GM19239 (cell line): ENCODE data around the genes DCP1A and ACTR8.

- RRBS: no CpG with 5 or more reads among the region's 5 CpGs
Observed at GRCh38 chr3:53308049-53308603, 39.2 kb downstream of the DCP1A start.

DNA sequence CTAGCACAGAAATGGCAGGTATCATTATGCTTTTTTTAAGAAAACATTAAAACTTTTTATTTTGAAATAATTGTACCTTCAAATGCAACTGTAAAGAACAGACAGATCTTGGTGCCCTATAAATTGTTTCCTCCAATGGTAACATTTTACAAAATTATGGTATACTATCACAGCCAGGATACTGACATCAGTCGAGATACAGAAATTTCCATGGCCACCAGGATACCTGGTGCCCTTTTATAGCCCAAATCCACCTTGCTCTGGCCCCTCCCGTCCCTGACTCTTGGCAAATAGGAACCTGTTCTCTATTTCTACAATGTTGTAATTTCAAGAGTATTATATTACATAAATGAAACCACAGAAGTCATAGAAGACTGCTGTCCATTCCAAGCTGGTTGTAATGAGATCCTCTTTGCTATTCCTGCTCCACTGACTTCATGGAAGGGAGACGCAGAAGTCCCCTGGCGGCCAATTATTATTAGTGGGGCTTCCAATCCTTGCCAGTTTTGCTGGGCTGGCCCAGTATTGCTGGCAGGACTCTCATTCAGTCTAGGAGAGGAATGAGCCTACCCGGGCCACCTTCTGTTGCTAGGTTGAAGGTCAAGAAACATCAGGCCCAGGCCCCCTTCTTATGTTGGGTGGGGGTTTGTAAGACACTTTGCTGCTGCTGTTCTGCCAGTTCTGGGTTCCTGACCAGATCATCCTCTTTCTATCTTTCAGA is 26.7 kb downstream of the DCP1A start:
- RRBS: no CpG with 5 or more reads among the region's 5 CpGs

DNA sequence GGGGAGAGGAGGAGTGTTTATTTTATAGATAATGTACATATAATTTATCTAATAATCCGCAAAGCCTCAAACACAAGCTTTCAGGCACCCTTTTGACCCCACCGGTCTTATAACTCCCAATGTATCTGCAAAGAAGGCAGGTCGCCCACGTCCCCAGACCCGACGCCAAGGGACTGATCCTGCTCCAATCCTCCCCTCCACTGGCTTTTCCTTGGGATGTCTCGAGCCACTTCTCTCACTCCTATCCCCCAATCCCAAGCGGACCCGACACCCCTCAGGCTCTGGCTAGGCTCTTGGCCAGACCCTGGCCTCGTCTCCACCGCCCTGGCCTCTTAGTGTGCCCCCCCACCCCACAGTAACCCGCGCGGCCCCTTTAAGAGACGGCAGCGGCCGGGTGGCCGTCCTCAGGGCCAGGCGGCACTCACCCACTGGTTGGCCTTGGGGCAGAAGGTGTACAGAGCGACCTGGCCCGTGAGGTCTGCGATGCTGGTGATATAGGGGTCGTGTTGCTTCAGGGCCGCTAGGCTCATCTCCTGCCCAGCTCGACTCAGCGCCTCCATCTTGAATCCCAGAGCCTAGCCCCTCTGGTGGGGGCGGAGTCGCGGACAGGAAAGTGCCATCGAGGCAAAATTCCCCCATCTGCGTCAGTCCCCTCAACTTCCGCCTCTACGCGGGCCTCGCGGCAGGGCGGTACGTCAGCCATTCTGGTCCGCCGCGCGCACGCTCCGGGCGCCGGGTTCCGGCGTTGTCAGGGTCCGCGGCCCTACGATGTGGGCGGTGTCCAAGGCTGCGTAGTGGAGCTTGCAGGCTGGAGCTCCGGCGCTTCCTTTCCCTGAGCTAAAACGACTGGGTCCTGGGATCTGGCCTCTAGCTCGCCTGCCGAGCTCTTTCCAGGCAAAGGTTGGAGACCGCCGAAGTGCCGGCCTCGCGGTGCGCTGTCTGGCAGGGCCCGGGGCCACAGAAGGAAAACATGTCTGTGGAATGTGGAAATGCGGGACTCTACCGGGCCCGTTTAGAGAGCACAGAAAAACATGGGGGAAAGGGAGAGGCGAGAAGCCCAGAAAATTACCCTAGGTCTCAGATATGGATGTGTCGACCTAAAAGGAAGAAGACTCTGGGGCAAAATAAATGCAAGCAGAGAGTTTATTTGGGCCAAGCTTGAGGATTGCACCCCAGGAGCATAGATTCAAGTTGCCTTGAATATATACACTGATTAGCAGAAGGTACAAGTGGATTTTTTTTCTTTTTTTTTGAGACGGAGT is at the start of gene DCP1A:
Gene DCP1A (minus strand): TSS at position 586 of the 1,262 bp plus-strand sequence.
- RRBS: 1% methylated on average over 13 of the region's 71 CpGs

- RRBS: 4% methylated on average over 30 of the region's 56 CpGs
Observed at GRCh38 chr3:53495482-53496128, 1.2 kb downstream of the CACNA1D start.

DNA sequence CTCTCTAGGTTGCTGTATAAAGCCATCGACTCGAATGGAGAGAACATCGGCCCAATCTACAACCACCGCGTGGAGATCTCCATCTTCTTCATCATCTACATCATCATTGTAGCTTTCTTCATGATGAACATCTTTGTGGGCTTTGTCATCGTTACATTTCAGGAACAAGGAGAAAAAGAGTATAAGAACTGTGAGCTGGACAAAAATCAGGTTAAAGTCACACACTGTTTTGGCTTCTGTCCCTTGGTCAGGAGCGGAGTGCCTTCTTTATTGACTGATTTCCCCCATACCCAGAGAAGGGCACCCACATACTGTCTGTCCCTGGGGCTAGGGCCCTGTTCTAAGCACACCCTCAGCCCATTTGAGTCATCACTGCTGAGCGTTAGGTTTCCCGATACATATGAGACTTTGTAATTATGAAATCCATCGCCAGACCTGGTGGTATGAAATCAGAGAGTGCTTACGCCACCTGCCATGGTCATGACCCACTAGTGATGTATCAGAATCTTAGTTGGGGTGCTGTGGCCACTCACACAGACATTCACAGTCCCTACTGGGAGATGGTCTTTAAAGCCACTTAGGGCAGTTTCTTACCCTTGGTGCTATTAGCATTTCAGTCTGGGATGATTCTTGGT is 96.8 kb downstream of the CHDH start:
- RRBS: no CpG with 5 or more reads among the region's 11 CpGs

DNA sequence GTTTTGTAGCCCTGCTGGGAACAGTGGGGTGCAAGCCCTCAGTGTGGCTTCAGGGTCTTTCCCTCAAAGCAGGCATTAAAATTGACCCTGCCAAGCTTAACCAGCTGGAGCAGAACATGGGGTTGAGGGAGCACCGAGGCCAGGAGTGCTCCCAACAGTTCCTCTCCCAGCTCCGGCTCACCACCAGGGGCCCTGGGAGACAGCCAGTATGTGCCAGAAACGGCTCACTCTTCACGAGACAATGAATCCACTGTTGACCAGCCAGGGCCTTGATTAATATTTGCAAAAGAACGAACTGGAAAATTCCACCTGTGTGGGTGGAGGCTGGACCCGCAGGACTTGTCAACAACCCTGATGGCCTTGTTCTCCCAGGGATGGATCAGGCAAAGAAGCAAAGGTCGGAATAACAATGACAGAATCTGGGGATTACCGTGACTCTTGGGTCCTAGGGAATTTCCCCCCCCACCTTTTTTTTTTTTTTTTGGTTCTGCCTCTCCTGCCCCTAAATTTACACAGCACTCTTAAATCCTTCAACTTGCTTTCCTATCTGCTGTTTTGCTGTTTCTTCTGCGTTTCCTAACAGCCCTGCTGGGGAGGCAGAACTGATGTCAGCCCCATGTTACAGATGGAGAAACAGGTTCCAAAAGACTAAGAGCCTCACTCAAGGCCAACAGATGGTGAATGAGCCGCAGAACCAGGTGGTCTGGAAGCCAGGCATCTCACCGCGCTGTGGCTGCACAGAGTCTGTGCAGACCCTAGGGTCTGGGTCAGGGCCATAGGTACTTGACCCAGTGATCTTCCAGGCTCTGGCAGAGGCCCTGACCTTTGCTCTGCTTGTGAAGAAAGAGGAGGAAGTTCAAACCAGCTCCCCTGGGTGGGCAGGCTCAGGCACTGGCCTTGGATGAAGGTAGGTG is 3.2 kb downstream of the CHDH start:
- RRBS: no CpG with 5 or more reads among the region's 12 CpGs

GRCh38 chr3:53881514-53882604 is at the start of gene ACTR8:
Gene ACTR8 (minus strand): TSS chr3:53882152.
- RRBS: 2% methylated on average over 13 of the region's 73 CpGs

- RRBS: no CpG with 5 or more reads among the region's 26 CpGs
Observed at GRCh38 chr3:54122900-54123282, 539 bp downstream of the CACNA2D3 start.

DNA sequence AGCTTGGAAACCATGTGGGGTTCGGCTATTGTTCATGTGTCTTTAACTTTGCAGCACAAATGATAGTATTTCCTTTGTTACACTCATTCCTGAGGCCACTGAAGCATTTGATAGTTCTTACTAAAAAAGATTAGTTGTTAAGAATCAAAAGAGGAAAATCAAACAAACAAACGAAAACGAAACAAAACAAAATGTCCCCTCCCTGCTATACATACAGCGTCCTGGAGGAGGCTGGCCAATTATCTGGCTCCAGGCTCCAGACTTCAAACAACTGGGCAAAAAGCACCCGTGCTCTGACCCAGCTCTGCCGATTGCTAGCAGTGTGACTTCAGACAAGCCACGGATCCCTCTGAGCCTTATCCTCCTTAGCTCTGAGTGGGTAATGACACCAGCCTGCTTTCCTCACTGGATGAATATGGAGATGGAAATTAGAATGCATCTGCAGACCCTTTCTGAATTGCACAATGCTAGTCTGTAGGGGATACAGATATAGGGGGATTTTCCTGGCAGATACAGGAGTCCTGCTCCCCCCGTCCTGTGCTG is 121.2 kb downstream of the CACNA2D3 start:
- RRBS: no CpG with 5 or more reads among the region's 8 CpGs

DNA sequence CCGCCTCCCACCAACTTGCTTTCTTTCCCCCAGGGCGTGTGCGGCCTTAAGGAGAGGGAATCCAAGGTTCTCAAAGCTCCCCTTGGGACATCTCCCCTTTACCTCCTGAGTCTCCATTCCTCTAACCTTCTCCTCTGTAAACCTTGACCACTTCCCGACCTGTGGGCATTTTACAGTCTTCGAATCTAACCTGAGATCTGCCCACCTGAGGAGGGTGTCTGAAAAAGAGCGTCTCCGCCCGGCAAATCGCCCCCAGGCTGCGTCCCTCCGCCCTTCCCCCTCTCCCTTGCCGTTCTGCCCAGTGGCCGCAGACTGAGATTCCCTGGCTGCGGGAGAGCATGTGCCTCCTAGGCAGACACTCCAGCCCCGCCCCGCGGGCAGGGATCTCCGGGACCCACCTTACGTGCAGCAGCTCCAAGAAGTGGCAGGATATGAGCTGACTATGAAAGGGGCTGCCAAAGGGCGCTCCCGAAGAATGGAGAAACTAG is 2.6 kb upstream of the WNT5A start:
- RRBS: no CpG with 5 or more reads among the region's 21 CpGs

DNA sequence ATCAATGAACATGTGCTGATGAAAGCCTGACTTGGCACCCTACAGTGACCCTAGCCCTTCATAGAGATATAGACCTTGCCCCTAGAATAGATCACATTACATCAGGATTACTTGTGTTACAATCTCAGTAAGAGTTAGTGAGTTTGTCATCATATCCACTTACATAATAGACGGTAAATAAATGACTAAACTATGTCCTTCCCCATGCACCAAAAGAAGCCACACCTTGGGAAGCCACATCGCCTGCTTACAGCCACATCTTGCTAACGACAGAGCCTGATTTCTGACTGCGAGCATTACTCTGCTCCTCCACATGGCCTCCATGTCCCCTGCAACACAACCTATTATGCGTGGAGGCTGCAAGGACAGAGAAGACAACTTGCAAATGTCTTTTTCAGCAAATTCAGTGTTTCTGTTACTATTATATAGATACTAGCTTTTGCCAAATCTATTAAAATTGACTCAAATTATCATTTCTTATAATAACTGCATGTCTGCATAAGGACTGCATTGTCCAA is 110.7 kb upstream of the WNT5A start:
- RRBS: no CpG with 5 or more reads among the region's 5 CpGs

GRCh38 chr3:56621627-56622628 is 61.1 kb downstream of the TASOR start:
- RRBS: no CpG with 5 or more reads among the region's 7 CpGs

GRCh38 chr3:56681050-56681582 is 1.9 kb downstream of the TASOR start:
- RRBS: no CpG with 5 or more reads among the region's 3 CpGs

GRCh38 chr3:56800059-56801445 is 1.2 kb downstream of the ARHGEF3 start:
- RRBS: no CpG with 5 or more reads among the region's 21 CpGs

DNA sequence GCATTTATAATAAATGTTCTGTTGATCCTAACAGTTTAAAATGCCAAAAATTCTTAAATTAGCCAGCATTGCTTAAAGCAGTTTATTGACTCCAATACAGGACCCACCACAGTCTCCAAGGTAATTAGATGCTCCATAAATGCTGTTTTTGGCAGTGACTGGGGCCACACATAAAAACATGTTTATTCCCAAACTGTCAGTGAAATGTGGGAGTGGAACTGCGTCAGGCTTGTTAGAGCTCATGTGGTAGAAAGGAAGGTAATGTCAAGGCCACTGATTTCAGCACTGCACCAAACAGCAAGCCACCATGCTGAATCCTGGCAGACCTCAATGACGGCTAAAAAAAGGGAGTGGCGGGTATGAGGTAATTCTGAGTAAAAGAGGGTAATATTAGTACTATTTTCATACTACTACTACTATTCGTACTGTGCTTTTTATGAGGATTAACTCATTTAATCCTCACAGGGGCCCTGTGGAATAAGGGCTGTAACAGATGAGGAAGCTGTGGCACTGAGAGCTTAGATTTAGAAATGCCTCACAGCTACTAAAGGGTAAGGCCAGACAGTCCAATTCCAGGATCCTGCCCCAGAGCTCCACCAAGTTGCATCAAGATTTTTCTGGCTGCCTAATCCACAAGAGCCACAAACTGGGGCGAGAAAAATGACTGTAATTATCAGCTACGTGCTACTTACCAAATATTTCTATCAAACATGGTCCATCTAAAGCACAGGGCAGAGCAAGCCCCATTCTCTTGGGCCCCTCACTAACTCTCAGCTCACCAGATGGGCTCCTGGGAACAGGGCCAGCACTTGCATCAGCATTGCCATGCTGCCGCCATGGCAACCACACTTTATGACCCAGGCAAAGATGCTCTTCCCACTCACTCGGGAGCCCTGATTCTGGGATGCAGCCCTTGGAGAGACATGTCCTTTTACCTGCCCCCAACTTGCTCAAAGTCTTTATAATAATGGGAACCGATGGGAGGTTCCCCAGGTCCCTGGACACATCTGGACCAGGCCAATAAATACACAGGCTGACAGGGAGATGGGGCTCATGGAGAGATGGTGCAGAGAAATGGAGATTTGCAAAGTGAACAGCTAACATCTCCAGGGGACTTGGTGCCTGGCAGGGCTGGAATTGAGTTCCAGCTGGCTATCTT is 83.5 kb upstream of the SPATA12 start:
- RRBS: no CpG with 5 or more reads among the region's 9 CpGs

DNA sequence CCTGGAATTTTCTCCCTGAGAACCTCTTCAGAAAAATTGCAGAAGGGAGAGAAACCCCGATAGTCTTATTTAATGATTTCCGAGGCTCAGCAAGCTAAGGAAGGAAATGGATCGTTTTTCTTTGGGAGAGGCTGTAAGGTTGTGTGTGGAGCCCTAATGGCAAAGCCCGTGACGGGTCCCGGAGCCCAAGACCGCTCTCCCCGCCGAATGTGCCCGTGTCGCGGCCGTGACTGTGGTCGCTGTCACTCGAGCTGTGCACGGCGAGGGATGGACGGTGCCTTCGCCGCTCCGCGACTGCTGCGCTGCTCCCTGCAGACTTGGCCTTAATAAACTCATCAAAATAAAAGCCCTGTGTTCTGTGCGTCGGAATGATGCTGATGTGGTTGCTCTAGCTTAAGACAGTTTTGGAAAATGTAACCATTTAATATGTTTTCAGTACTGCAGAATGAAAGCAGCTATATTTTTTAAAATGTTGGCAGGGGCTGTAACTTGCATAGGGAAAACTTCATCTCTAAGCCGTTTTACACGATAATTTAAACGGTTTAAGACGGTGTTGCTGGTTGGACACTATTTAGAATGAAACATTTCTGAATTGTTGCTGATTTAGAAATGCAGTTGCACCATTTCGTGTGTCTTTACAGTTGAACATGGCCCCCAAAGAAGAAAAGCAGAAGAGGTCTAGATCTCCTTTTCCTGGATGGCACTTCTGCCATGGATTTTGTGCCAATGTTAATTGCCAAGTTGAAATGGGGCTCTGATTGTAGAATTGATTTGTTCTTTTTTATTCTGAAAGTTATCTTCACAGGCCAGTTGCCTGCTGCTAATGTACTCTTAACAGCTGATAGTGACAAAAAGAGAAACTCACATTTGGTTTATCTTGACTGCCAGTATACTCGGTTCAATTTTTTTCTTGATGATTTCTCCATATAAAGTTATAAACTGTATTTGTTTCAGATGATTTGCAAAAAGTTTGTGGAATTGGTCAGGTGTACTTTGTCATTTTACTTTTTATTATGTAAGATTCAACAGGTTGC is 1.1 kb downstream of the APPL1 start:
- RRBS: no CpG with 5 or more reads among the region's 31 CpGs

DNA sequence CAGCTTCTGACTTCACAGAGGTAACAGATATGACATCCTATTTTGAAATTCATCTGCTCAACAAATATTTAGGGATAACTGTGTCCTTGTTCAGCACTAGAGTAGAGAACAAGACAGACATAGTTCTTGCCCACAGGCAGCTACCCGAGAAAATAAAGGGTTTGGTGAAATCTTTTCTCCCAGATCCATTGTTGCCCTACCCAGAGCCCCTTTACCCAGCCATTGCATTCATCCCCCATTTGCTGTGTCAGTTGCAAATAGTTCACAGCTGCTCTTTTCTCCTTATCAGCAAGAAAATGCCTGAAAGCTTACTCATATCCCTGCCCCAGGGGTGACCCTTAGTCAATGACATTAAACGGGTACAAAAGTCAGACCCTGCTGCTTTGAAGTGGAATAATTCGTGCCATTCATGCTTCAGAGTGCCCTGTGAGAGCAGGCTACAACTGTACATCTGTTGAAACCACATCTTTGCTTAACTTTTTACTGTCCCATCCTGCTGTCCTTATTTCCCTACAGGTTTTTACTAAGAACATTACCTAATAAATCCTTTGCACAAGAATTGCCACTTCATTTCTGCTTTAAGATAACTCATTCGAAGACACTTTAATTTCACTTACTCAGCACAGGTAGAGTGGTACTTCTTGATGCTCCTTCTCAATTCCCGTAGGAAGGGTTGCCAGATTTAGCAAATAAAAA is 93.4 kb downstream of the DNAH12 start:
- RRBS: no CpG with 5 or more reads among the region's 5 CpGs

DNA sequence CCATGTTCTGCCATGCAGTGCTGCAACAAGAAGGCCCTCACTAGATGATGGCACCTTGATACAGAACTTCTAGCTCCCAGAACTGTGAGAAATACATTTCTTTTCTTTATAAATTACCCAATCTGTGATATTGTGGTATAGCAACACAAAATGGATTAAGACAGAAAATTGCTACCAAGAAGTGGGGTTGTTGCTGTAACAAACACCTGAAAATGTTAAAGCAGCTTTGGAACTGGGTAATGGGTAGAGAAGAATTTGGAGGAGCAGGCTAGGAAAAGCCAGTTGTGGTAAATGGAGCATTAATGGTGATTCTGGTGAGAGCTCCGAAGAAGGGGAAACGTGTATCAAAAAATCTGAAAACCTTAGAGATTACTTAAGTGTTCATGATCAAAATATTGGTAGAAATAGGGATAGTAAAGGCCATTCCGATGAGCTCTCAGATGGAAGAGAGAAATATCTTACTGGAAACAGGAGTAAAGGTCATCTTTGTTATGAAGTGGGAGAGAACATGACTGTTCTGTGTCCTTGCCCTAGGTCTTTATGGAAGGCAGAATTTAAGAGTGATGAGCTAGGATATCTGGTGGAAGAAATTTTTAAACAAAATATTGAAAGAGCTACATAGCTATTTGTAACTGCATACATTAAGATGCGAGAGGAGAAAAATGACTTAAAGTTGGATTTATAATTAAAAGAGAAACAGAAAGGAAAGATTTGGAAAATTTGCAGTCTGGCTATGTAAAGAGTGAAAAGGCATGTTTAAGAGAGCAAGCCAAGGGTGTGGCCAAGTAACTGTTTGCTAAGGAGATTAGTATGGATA is 27.0 kb downstream of the SLMAP start:
- RRBS: no CpG with 5 or more reads among the region's 4 CpGs

GRCh38 chr3:57860499-57861090 is 104.5 kb downstream of the SLMAP start:
- RRBS: no CpG with 5 or more reads among the region's 4 CpGs

DNA sequence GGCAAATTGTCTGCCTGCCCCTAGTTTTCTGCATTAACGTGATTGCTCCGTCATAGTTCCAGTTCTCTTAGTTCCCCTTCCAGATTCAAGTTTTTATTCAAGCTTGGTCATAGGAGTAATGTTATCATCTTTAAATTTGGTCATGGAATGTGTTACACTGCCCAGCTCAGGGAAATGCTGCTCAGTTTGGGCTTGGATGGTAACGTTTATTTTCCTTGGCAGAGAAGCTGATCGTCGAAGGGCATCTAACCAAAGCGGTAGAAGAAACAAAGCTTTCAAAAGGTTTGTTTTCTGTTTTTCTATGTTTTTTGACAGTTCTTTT is 118.4 kb upstream of the FLNB start:
- RRBS: no CpG with 5 or more reads among the region's 6 CpGs